ENCODE measurements around a stretch of chr15.

DNA sequence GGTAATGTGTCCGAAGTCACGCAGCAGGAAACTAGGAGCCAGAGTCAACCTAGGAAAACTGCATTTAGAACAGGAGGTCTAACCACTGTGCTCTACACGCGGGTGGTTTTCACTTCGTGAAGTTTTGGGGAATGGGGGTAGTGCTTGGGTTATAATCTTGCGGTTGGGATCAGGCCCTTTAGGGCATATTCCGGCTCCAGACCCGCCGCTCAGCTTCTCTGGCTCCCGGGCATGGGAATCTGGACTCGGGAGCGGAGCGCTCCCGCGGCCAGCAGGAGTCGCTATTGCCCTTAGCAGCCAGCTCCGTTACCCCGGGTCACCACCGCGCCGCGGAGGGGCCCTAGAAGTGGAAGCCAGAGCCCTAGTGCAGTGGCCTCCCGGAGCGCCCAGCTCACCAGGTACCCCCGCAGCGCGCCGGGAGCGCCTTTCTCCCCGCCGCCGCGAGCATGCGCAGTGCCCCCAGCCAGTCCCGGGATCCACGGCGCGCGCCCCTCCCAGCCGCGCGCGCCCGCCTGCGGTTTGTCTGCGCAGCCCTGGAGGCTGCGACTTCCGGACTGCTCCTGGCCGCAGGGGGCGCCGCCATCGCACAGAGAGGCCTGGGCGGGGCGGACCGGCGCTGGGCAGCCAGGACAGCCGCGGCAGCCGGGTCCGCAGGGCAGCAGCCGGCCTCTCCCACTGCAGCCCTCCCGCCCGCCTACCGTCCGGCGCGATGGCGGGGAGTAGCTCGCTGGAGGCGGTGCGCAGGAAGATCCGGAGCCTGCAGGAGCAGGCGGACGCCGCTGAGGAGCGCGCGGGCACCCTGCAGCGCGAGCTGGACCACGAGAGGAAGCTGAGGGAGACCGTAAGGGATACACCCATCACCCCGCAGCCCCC lies 5.6 kb downstream of the TPM1 start:
- PRO-cap, 2 experiments: peak in 2 of 2 experiments; most common plus-strand start position 589 of the sequence (in 1); most common minus-strand start position 220 of the sequence (in 1)

DNA sequence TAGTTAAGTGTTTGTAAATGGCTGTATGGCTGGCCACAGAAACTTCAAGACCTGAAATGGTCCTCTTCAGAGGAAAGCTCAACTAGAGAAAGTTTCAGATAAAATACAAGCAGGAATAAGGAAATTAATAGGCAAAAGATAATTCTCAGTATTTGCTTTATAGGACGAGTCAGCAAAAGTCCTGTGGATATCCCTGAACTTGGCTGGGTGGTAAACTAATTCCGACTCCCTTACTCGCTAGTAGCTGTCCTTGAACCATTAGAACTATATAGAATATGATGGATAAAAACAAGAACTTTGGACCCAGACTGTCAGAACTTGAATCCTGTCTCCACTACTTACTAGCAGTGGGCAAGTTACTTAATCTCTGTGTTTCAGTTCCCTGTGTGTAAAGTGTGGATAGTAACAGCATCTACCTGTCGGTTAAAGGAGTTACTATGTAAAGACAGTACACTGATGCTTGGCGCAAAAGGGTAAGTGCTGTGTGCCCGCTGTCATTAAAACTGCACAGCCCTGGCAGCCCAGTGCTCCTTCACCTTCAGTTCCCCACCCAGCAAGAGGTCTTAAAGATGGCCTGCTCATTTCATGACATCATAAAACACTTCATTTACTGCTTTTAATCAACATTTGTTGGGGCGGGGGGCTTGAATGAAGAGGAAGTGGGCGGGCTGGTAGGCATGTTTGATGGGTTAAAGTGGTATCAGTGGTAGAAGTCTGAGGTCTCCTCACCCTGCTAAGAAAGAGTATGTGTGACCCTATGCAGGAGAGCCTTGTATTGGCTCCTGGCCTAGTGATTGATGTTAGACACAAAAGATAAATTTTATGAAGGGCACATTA lies 7.3 kb downstream of the TPM1 start:
- PRO-cap, 2 experiments: peak in 1 of 2 experiments; most common plus-strand start position 387 of the sequence (in 1); most common minus-strand start position 268 of the sequence (in 1)

GRCh38 chr15:63065327-63066173 lies 23.0 kb downstream of the TPM1 start:
- PRO-cap, 2 experiments: no peak in any of the 2 experiments

DNA sequence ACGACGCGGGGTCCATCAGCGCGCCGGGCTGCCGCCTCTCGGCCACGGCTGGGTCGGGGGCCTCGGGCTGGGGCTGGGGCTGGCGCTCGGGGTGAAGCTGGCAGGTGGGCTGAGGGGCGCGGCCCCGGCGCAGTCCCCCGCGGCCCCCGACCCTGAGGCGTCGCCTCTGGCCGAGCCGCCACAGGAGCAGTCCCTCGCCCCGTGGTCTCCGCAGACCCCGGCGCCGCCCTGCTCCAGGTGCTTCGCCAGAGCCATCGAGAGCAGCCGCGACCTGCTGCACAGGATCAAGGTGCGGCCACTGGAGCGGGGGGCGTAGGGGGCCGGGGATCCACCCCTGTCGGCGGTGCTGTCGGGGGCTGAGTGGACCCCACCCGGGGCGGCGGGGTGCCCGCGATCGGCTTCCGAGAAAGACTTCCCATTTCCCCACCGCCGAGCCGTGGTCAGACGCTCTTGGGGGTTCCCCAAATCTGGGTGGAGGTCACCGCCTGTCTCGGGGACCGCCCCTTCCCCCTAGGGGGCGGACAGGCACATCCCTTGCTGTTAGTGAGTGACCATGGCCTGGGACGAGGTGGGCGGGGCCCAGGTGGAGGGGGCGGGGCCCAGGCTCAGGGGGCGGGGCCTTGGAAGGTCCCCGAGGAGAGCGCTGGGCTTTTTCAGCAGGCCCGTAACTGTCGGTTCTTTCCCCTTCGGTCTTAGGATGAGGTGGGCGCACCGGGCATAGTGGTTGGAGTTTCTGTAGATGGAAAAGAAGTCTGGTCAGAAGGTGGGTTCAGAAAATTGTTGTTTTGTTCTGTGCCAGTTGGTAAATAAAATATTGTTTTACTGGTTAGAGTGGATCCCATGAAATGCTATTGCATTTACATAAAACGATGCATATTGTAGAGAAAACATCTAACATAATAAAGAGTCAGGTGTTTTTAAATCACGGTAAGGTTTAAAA lies 549 bp downstream of the LACTB start:
- PRO-cap, 2 experiments: peak in 2 of 2 experiments; most common plus-strand start position 688 of the sequence (in 1); most common minus-strand start position 414 of the sequence (in 2)

DNA sequence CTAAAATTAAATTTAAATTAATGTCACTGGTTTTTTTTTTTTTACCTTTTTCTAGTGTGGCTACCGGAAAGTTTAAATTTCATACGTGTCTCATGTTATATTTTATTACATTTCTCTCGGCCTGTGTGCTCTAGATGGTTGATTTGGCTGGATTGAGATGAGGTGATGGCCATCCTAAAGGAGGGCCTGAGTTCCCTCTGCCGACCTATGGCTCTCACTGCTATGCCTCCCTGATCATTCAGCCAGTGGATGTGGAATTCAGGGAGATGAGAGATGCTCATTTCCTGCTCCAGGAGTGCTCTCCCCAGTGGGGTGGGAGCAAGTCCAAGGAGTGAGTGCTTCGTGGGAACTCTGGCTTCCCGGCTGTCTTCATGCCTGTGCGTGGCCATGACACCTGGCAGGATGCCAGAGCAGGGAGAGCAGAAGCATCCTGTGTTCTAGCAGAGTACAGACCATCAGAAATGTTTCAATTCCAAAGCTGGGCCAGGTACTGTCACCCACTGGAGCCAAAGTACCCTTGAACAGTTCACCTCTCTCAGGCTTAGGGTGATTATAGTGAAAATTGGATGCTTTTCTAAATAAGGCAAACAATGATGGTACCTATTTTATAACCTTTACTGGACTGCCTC lies 45.1 kb downstream of the APH1B start:
- PRO-cap, 2 experiments: no peak in any of the 2 experiments

DNA sequence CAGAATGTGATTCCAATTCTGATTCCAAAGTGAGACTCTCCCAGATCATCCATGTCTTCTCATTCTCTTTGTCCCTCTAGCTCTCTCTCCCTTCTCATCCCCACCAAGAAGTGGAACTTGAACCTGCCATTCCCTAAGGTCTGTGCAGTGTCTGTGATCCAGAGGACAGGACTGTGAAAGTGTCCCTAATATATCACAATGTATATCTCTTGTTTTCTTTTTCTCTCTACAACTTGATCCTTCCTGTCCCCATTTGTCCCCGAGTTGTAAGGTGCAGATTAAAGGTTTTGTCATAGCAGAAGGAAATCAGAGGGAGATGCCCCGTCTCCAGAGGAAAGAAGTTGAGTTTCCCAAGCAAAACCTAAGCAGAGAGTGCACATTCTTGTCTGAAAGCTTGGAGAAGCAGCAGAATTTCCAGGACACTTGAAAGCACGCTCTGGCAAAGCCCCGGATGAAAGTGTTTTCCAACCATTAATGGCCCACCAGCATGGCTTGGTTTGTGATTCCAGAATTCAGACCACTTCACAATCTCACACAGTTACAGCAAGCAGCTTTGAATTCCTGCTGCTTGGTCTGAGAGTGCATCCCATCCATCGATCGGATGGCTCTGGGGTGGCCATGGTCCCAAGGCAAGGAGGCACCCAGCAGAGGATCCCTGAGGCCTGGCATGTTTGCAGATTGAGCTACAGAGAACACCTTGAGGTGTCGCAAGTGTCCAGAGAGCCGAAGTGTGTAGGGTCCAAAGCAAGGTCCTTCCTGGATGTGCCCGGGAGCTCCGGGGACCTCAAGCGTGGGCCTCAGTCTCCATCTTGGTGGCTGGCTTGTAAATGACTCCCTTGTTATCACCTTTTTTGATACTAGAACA lies 48.3 kb downstream of the APH1B start:
- PRO-cap, 2 experiments: no peak in any of the 2 experiments

DNA sequence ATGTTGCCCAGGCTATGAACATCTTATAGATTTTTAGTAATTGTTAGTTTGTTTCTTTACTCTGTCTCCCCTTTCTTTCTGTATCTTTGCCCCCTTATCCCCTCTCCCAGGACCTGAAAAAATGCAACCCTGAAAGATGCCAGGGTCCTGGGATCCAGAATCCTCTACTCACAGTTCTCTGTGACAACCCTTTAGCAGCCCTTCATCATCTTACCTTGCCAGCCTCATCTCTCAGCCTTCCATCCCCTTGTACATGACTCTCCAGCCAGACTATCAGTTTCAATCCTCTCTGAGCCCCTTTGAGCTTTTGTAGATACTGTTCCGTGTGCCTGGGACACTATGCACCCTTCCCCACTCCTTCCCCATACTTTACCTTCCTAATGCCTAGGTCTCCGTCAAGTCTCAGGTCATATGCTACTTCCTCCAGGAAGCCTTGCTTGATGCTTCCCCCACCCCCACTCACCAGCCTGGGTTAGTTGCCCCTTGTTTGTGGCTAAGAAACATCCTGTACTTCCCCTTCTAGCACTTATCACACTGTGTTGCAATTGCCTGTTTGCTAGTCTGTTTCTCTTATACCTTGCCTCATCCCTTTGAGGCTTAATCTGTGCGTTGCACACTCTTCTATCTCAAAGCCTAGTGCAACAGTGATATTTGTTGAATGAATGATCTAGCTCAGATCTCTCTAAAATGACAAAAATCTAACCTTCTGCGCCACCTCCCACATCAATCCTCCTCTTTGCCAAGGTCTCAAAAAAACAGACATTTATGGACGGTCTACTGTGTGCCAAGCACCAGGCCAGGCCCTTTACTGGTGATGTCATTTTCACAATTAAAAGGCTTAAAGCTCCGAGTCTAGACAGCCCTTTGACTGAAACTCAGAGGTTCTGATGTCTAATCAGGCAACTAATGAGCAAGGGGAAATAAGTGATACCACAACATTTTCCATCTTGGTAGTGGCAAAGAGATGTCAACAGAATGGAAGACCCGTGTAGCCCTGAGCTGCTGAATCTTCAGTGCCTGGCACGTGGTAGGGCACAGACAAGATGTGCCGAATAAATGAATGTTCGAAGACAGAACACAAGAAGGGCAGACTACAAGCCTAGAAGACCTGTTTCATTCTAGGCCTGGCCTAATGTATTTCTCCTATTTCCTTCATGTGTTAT lies 6.6 kb upstream of the USP3 start:
- PRO-cap, 2 experiments: no peak in any of the 2 experiments

GRCh38 chr15:63498769-63499480 lies 5.5 kb upstream of the USP3 start:
- PRO-cap, 2 experiments: no peak in any of the 2 experiments

DNA sequence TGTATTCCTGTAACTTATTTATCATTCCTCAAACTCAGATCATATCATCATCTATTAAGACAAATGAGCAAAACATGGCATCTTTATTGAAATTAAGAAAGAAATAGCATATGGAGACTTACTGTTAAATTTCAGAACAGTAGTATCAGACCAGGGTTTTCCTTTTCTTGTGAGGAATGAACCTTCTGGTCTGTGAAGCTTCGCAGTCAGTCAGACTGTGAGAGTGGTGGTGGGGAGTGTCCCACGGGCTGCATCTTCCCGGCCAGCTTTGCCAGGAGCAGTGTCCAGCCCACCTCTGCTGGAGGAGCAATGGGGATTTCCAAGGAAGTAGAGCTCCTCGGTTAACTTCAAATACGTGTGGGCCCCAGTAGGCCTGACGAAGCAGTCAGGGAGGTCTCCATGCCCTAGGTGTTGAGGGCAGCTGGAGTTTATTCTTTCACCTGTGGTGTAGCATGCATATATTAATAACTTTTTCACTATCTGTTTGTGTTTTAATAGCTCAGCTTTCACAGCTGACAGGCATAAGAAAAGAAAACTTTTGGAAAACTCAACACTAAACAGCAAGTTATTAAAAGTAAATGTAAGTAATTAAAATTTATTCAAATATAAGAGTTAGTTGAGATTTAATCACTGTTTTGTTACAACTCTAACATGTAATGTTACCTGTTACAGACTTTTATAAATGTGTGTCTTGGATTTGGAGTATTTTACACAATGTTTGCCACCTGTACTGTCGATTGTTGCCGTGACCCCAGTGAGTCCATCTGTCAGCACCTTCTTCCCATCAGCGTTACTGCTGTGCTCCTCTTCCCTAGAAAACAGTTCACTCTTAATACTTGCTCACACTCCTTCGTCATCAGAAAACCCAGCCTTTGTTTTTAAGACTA lies 40.8 kb upstream of the FBXL22 start:
- PRO-cap, 2 experiments: no peak in any of the 2 experiments

DNA sequence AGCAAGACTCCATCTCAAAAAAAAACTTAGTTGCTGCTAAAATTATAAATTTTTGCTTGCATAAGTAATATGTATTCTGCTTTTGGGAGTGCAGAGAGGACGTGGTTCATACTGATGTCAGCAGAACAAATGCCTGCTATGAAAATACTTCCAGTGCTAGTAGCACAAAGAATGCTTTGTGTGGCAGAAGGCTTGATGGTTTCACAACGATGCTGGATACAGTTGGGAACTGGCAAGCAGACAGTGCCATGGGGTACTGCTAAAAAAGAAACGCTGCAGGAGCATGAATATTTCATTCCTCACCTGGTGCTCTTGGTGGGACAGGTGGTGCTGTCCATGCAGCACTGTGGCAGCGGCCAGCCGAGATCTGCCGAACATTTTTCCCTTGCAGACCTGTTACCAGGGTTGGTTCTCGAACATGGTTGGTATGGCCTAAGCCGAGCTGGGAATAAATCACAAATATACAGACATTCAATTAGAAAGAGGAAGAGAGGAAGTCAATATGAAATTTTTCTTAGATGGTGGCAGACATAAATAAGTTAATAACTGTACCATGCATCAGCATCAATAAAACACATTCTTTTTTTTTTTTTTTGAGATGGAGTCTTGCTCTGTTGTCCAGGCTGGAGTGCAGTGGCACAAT lies 31.3 kb downstream of the FBXL22 start:
- PRO-cap, 2 experiments: no peak in any of the 2 experiments

- PRO-cap, 2 experiments: no peak in any of the 2 experiments
Measured at GRCh38 chr15:63638945-63639163, 41.7 kb downstream of the FBXL22 start.

GRCh38 chr15:63708071-63708649 lies 111.0 kb downstream of the FBXL22 start:
- PRO-cap, 2 experiments: no peak in any of the 2 experiments

DNA sequence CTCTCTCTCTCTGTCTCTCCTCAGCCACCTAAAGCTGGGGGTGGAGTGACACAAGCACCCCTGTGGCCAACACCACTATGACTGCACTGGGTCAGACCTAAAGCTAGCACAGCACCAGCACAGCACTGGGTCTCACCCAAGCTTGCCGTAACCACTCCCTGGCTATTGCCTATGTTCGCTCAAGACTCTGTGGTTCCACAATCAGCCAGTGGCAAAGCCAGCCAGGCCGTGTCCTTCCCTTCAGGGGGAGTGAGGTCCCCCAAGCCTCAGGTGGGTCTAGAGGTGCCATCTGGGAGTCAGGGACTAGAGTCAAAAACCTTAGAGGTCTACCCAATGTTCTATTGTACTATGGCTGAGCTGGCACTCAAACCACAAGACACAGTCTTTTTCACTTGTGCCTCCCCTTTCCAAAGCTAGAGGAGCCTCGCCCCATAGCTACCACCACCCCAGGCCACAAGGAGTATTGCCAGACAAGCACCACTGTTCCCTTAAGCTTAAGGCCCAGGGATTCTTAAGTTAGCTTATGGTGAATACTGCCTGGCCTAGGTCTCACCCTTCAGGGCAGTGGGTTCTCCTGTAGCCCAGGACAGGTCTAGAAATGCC lies 89.5 kb downstream of the HERC1 start:
- PRO-cap, 2 experiments: no peak in any of the 2 experiments

- PRO-cap, 2 experiments: no peak in any of the 2 experiments
Measured at GRCh38 chr15:63818074-63818542, 15.6 kb downstream of the HERC1 start.

DNA sequence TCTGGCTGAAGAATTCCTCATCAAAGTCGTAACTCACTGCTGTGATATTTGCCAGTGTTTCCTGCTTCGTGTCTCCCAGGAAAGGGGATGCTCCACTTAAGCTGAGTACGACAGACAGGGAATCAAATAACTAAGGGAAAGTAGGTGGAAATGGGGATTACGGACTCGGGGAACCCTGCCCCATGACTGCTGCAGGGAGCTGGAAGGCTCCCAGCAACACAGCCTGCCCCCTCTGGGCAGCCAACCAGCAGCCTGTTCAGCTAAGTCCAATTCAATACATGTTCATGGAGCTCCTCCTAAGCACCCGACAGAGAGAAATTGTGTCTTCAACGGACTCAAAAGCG lies 92.2 kb upstream of the HERC1 start:
- PRO-cap, 2 experiments: no peak in any of the 2 experiments

DNA sequence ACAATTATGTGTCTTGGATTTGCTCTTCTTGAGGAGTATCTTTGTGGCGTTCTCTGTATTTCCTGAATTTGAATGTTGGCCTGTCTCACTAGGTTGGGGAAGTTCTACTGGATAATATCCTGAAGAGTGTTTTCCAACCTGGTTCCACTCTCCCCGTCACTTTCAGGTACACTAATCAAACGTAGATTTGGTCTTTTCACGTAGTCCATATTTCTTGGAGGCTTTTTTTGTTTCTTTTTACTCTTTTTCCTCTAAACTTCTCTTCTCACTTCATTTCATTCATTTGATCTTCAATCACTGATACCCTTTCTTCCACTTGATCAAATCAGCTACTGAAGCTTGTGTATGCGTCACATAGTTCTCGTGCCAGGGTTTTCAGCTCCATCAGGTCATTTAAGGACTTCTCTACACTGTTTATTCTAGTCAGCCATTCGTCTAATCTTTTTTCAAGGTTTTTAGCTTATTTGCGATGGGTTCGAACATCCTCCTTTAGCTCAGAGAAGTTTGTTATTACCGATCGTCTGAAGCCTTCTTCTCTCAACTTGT lies 84.4 kb downstream of the DAPK2 start:
- PRO-cap, 2 experiments: no peak in any of the 2 experiments

DNA sequence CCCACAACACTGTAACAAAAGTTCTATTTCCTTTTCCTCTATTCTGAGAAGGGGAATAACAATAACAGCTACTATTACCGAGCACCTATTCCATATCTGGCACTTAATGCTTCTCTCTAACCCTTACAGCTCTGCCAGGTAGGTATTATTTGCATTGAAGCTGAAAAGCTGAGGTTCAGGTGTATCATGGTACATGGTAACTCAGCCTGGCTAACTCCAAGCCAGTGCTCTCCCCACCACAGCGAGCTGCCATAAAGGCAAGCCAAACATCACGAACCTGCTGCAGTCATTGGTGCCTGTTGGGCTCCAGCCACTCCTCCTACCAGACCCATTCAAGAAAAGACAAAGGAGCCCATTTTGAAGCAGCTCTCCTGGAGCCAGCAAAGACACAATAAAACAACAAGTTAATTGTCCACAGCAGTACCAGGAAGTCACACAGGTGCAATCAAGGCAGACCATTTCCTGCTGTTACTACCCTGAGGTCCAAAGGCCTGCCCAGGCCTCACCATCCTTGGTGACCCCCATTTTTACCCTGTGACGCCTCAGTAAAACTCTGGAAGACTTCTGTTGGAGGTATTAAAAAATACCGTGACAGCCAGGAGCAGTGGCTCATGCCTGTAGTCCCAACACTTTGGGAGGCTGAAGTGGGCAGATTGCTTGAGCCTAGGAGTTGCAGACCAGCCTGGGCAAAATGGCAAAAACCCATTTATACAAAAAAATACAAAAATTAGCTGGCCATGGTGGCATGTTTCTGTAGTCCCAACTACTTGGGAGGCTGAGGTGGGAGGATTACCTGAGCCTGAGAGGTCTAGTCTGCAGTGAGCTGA lies 77.5 kb downstream of the DAPK2 start:
- PRO-cap, 2 experiments: peak in 1 of 2 experiments; most common plus-strand start position 471 of the sequence (in 1); most common minus-strand start position 253 of the sequence (in 1)

- PRO-cap, 2 experiments: no peak in any of the 2 experiments
Measured at GRCh38 chr15:64014792-64015472, 31.4 kb downstream of the DAPK2 start.

- PRO-cap, 2 experiments: no peak in any of the 2 experiments
Measured at GRCh38 chr15:64017572-64018297, 28.6 kb downstream of the DAPK2 start.

GRCh38 chr15:64110987-64111485 lies 15.3 kb downstream of the SNX1 start:
- PRO-cap, 2 experiments: no peak in any of the 2 experiments

Measured in Colon Carcinoma Metastatic in the Lung (tissue), 2 donors.